ENCODE measurements around the gene KIFAP3.

GRCh38 chr1:167564441-167565128 lies 11.0 kb upstream of the CREG1 start:
- PRO-cap, result no peak

GRCh38 chr1:167650067-167650751 lies 20.2 kb downstream of the RCSD1 start:
- PRO-cap, result no peak

DNA sequence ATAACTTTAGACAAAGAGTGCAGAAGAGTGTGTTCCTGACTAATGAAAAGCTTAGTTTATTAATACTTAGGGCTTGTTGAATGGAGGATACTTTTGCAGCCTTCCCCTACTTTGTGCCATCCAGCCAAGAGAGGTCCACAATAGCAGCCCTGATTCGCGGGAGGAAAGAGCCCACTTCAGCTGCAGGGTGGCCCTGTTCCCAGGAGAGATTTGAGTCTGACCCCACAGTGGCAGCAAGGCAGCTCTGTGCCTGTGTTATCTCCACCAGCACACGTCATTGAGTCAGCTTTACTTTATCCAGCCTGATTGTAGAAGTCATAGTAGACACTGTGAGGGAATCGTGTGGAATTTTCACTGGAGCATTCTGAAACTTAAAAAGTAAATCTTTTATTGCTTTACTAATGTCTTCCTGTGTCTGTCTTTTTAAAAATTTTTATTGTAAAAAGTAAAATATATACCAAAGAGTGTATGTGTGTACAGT lies 35.2 kb downstream of the MPZL1 start:
- PRO-cap, result no peak

DNA sequence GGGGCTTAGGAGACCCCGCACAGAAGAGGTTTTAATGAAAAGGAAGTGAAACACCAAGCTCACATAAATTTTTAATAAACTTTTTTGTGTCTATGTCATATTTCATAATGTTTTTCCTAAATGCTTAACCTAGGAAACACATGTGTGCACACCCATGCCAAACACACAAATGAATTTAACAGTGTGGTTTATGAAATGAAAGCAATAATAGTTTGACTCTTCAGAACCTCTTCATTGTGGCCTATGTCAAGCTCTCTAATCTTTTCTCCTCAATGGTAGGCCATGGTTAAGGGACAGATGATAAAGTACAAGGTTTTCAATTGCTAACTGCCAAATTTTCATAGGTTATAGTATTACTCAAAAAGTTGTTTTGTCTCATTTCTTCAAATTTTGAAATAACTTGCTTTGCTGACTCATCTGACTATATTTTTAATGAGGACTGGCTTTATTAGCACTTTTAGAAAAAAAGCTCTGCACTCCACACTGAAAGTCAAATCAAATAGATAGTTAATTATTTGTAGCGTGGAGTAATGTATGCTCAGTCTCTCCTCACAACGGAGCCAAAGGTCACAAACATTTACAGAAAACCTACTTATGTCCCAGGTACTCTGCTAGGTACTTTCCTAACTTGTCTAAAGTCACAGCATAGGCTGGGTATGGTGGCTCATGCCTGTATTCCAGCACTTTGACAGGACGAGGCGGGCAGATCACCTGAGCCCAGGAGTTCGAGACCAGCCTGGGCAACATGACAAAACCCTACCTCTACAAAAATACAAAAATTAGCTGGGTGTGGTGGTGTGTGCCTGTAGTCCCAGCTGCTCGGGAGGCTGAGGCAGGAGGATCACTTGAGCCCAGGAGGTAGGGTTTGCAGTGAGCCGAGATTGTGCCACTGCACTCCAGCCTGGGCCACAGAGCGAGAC lies 3.0 kb upstream of the ADCY10 start:
- PRO-cap, result no peak

DNA sequence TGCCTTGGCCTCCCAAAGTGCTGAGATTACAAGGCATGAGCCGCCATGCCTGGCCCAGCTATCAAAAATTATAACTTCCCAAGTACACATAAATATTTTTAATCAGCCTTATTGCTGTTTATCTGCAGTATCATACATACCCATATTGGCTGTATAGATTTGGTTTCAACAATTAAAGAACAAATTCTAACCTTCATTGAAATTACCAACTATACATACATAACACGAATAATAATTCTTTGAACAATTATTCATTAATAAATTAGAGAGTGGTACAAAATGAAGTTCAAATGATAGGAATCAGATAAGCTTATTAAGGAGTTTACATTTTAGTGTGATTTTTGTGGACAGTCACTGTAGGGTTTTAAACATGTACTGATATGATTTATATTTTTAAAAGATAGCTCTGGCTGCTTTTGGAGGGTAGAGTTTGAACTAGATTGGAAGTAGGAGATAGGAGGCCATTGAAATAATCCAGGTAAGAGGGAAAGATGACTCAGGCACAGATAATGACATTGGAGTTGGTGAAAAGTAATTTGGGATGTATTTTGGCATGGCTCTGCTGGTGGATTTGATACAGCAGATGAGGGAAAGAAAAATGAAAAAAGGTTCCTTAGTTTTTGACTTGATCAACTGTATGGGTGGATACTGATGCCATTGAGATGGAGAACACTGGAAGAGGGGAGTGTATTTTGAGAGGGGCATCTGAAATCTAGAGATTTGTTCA lies 35.4 kb upstream of the MPC2 start:
- PRO-cap, result no peak

DNA sequence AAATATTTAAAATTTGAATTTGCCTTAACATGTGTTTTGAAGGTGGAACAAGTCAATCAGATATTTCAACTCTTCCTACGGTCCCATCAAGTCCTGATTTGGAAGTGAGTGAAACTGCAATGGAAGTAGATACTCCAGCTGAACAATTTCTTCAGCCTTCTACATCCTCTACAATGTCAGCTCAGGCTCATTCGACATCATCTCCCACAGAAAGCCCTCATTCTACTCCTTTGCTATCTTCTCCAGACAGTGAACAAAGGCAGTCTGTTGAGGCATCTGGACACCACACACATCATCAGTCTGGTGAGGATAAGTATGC lies 67.6 kb upstream of the MPC2 start:
- PRO-cap, result no peak

DNA sequence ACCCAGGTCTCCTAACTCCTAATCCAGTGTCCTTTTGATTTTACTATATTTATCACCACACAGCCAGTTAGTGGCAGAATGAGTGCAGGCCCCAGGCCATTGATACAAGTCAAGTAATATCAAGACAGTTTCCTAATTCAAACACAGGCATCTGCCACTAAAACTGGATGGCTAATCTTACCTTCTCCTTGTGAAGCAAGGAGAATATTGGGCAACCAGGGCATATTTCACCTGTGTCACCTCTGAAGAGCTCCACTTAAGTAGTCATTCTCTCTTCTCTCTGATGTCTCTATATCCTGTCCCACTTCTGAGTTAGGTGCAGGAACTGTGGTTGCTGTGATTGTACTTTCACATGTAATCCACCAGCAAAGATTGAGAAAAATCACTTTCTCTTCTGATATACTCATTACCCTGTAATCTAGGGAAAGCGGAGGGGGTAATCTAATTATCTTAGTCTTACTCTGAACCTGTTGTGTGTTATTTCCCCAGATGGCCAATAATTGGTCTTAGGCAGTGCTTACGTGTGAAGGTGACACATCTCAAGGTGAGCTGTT lies 12.2 kb downstream of the XCL2 start:
- PRO-cap, result no peak

- PRO-cap, result no peak
Observed at GRCh38 chr1:168555202-168555921, 11.6 kb upstream of the XCL2 start.

DNA sequence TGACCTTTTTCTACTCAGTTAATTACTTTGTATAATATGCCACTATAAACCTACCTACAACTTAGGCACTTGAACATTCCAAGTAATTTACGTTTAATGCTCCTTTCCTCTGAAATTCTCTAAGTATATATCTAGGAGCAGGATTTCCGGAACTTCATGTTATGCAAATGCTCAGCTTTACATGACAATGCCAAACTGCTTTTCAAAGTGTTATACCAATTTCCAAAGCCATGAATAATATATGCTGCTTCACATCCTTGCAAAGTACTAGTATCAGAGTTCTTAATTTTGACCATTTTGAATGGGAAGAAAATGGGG lies 5.8 kb upstream of the XCL1 start:
- PRO-cap, result no peak

DNA sequence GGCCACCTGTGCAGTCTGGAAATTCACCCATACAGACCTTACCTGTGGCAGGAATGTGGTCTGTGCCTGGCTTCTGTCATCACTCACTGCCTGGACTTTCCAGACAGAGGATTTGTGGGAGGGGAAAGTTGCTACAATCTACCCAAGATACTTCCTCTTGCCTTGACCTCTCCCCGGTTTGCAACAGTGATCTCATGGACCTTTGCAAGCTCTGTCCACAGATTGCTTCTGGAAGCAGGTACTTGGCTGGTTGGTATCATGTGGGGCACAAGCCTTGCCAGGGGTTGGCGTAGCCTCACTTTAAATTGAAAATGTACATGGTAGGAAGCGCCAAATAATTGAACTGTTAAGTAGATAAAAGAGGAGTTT lies 58.3 kb upstream of the ATP1B1 start:
- PRO-cap, result no peak

GRCh38 chr1:169059747-169060732 lies 46.5 kb upstream of the ATP1B1 start:
- PRO-cap, result no peak

DNA sequence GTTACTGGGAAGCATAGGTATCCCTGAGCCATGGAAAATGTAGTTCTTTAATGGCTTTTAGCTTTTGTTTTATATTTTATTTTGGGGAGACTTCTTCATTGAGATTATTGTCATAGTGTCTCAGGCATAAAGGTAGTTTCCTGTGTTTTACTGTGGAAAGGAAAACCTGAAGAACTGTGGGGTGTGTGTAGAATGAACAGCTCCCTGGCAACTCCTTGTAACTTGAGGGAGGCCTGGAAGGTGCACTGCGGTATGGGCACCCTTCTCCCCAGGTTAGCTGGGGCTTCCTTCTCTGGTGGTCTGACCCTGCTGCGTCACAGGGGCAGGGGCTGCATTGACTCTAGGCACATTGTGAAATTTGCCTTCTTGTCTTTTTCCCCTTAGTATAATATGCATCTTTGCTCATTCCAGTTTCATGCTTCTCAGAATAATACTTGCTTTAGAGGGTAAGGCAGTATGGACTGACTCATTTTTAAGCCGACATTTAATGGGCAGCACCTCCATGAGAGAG lies 1.8 kb downstream of the ATP1B1 start:
- PRO-cap, result no peak

DNA sequence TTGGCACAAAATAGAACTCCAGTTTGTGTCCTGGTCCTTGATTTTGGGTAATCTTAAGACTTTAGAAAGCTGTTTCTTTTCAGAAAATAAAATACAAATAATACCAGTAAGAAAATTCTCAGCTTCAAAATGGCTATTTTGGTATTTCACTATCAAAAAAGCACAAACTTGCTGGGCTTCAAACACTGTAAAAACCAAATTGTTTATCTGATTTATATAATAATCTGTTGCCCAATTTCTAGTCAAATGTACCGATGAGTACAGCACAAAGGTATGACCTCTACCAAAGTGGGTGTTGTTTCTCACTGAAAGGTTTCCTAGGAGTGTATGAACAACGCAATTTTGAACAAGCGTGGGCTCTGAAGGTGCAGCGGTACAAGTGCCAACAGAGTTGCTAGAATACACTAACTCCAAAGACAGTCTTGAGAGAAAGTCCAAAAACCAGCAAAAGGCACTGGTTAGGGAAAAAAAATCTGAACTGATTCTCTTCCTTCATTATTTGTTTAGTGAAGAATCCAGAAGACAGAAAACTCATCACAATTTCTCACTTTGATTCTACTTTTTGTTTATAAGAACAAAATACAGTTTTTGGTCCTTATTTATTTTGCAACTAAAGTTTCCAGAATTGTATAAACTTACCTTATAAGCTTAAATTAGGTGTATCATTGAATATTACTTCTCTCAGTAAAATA lies 130.4 kb downstream of the ATP1B1 start:
- PRO-cap, result no peak

- PRO-cap, result no peak
Observed at GRCh38 chr1:169465619-169466148, 20.1 kb downstream of the SLC19A2 start.

DNA sequence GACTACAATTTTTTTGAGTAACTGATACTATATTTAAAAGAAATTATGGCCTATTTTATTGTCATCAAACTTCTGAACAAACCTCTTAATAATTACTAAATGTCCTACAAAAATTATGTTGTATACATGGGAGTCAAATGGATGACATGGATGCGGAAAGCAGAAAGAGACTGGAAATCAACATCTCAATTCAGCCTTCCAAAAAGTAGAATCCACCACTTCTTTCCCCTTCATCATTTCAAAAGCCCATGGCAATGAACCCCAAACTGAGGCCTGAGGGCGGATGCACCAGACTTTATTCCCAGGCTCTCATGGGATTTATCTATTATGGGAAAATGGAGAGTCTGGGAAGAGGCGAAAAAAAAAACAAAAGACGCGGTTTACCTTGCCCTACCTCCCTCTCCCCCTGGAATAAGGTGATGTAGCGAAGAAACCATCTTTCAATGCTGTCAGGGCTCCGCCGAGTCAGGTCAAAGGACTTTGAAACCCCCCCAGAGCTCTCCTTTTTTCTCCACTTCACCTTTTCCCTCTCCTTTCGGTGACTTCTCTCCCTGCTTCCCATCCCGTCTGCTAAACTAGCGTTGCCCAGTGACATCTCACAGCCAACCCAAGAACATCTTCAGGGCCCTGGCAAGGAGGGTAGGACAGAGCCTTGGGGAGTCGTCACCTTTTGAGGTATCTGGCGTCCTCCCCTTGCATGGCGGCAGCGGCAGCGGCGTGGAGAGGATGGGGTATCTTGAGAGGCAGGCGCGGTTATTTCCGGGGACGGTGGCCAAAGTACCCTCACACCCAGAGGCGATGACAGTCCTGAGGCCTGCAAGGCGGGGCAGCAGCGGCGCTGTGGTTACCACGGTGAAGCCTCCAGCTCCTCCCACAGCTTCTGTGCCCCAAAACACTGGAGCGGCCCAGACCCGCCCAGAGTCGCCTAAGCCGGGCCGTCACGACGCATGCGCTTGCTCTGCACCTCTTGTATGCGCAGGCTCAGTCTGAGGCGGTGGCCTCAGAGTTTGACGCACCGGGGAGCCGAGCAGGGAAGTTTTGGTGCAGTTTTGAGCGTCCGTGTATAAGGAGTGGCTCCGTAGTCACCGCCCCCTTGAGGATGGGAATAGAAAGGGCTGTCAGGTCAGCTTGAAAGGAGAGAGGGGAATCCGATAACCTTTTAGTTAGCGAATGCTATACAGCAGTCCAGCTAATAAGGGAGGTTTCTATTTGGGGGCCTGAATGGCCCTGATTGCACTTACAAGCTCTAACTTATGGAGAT lies at the start of gene KIFAP3:
Gene KIFAP3, minus strand, starts transcription at position 927 of the 1,261 bp plus-strand sequence.
- PRO-cap, result unidirectional peak, plus-strand start at position 443 of the sequence; bidirectional peak, plus-strand start at position 996 of the sequence, minus-strand start at position 927 of the sequence

DNA sequence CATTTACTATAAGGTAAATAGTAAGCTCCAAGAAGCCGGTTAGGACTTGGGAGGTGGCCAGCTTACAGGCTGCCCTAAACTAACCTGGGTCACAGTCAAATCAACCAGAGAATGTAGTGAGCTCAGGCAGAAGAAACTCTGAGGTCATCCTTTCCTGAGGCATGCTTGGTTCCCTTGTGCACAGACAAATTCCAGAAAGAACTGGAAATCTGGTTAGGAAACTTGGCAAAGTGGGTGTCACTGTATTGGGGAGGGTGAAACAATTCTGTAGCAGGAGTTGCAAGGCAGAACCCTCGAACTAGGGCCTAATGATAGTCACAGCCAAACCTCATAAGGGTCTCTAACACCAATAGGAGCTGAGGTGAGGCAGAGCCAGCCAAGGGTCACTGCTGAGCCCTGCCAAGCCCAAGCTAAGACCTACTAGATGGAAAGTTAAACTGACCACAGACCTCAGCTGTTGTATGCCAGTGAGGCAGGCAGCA lies 72.6 kb downstream of the NTMT2 start:
- PRO-cap, result no peak

GRCh38 chr1:170531096-170531904 lies 666 bp upstream of the GORAB start:
- PRO-cap, result bidirectional peak, plus-strand start at chr1:170531730, minus-strand start at chr1:170531728

- PRO-cap, result no peak
Observed at GRCh38 chr1:170572206-170572723, 40.3 kb downstream of the GORAB start.

DNA sequence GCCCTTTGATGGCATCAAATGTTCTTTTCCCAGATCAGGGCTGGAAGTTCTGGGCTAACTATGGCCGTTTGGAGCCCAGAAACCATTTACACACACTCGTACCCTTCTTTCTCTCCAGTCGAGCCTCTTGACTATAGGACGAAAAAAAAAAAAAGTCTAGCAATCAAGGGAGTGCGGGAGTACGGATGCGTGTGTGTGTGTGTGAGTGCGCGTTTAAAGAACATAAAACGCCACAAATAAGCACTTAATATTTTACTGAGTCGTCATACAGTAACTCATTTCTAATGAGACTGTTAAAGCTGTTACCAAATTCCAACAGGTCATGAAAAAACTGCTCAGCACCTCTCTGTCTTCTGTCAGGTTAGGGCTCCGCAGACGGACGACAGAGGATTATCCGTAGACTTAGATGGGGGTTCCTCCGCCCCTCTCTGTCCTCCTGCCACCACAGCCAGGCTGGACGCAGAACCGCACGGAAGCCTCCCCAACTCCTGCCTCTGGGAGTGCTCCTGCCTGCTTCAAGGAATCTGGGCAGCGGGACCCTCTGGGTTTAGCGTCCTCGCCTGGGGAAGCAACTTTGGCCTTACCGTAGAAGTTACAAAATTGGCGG lies 2.0 kb upstream of the PRRX1 start:
- PRO-cap, result no peak

DNA sequence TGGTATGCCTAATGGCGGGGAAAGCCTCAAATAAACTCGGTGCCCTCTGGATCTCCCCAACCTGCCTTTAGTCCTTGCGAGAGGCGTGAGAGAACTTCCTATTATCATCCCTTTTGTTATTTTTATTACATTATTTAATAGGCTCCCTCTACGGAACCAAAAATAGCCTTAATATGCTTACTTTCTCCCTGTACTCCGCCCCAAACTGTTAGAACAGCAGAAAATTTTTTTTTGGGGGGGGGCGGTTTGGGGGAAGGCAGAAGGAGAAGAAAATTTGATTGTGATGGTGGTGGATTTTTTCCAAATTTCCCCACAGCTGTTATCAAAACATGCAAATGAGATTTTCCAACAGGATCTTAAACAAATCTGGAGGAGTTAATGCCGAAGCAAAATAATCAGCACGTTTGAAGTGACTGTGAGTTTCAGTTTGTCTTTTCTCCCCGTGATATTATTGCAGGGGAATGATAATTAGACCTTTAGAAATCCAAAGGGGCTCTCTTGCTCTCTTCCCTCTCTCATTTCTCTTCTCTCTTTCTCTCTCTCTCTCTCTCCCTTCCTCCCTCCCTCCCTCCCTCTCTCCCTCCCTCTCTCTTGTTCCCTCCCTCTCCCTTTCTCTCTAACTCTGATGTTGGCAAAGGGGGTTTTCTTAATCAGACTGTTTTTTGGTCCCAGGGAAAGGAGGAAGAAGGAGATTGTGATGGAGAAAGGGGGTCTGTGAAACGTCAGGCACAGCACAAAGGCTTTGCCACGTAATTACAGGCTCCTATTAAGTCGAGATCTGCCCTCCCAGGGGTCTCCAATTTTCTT lies 1.2 kb upstream of the PRRX1 start:
- PRO-cap, result no peak

Data from endodermal cell (in vitro differentiated cells).